Right atrium auricular region (tissue), 2 donors: ENCODE data around the genes ILF3, ANGPTL8, RAB3D and PLPPR2.

DNA sequence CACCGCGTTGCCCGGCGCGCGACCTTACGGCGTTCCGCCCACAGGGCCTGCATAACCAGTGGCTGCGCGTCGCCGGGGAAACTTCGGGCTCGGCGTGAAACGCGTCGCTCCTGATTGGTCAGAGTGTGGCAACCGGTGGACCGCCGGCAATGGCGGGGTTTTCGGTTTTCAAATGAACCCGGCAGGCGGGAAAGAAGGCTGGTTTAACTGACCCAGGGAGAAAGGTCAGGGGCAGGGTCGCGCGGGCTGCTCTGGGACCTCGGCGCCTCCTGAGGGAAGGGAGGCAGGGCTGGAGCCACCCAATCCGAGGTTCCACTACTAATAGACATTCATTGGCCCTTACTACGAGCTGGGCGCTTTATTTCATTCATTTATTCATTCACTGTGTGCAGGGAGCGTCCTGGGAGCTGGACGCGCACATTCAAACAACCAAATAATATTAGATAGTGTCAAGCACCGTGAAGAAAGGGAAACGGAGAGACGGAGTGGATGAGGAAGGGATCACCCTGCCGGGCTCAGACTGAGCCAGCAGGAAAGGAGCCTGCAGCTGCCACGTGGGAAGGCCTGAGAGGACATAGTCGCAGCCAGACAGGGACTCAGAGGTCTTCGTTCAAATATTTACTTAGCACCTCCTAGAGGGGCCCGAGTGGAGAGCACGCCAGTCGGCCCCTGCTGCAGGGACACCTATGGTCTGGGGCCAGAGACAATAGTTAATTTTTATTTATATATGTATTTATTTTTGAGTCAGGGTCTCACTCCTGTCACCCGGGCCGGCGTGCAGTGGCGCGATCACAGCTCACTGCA lies 519 bp upstream of the CDKN2D start:
- PRO-cap: no peak
- RAMPAGE, long total RNA, 2 experiments: no peak in any of the 2 experiments

- PRO-cap: no peak
- RAMPAGE, long total RNA, 2 experiments: no peak in any of the 2 experiments
These were observed 17.3 kb upstream of the AP1M2 start for GRCh38 chr19:10604029-10605255.

DNA sequence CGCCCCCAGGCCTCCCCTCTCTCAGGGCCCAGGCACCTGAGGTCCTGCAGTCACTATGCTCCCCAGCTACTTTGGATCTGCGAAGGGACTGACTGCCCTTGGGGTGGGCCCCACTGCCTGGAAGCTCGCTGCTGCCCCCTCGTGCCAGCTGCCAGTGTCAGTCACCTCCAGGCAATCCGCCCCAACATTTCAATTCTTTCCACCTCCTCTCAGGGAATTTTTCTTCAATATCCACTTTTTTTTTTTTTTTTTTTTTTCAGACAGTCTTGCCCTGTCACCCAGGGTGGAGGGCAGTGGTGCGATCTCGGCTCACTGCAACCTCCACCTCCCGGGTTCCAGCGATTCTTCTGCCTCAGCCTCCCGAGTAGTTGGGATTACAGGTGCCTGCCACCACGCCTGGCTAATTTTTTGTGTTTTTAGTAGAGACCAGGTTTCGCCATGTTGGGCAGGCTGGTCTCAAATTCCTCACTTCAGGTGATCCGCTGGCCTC lies 9.3 kb upstream of the ILF3 start:
- PRO-cap: no peak
- RAMPAGE, long total RNA, 2 experiments: no peak in any of the 2 experiments

- PRO-cap: unidirectional peak, plus-strand start at chr19:10654370
- RAMPAGE, long total RNA, 2 experiments: start-site peak on the plus strand in 1 of 2 experiments, at chr19:10654313-10654373 at its widest, 891 reads per replicate
These were observed at the start of gene ILF3 for GRCh38 chr19:10654210-10654517. Gene ILF3 (plus strand): TSS chr19:10654346.

DNA sequence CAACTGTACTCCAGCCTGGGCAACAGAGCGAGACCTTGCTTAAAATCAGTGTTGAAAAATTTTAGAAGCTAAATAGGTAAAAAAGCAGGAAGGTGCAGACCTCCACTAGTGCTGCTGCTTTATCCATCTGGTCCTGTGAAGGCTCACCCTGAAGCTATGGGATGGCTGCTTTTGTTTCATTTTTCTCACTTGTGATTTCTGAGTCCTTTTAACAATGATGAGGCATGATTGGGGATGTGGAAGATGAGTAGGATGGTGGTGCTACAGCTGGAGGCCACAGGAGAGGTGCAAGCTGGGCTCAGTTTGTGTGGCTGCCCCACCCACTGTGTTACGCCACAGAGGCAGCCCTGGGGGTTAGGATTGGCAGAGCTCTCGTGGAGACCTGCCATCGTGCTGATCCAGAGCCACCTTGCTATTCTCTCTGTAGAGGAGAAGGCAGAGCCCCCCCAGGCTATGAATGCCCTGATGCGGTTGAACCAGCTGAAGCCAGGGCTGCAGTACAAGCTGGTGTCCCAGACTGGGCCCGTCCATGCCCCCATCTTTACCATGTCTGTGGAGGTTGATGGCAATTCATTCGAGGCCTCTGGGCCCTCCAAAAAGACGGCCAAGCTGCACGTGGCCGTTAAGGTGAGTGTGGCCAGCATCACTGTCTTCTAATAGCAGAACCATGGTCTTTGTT lies 19.5 kb upstream of the QTRT1 start:
- PRO-cap: no peak
- RAMPAGE, long total RNA, 2 experiments: no peak in any of the 2 experiments

DNA sequence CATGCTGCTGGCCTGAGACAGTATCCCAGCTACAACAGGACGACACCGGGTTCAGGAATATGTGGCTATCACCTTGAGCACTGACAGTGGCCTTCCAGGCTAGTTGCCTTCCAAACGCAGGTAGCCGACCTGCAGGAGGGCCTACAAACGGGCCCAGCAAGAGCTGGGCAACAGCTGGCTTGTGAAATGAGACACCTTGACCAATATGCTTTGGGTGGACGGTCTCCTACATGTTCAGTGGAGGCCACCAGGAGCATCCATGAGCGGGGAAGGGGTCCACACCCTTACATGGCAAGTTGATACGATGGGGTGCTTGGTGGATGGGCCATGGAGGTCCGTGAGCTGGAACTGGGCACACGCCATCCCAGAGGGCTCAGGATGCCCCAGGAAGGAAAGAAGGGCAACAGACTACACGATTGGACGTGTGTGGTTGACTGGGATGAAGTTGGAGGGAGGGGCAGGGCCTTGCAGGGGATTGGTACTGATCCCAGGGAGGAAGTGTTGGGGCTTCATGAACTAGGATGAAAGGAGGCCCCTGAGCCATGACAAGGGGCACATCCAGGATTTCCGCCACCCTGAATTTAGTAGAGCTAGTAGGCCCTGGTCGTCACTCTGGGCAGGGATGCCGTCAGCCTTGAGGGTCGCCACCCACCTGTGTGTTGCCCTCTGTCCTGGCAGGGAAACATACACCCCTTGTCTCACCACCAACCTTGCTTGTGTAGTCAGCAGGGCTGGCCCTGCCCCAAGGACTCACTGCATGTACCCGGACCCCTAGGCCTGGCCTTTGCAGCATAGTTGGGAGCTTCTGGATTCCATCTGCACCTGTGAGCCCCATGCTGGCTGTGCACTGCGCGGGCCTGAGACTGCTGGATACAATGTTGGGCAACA lies 9.6 kb upstream of the QTRT1 start:
- PRO-cap: no peak
- RAMPAGE, long total RNA, 2 experiments: no peak in any of the 2 experiments

DNA sequence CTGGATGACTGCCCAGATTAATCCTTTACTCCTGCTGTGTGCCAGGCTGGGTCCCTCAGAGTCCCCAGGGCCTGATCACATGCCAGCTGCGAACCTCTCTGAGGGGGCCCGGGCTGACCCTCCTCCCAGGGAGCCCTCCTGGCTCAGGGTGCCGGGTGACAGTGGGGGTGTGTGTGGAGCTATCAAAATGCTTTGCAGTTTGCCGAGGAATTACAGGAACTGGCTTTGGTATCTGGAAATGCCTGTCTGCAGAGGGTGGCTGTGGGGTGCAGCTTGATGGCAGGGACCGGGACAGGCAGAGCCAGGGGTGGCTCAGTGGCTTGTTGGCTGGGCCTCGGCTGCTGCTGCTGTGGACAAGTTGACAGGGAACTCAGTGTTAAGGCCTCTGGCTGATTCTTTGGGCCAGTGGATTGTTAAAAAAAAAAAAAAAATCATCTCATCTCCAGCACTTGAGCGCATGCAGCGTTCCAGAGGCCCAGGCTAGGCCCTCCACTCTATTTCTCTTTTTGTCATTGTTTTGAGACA lies 49.0 kb downstream of the DNM2 start:
- PRO-cap: unidirectional peak, minus-strand start at position 351 of the sequence
- RAMPAGE, long total RNA, 2 experiments: no peak in any of the 2 experiments

- PRO-cap: no peak
- RAMPAGE, long total RNA, 2 experiments: no peak in any of the 2 experiments
These were observed 58.7 kb downstream of the TMED1 start for GRCh38 chr19:10777370-10777741.

- PRO-cap: no peak
- RAMPAGE, long total RNA, 2 experiments: start-site peak on the plus strand in 1 of 2 experiments, at chr19:10786569-10786584 at its widest, 57 reads per replicate
These were observed 49.6 kb downstream of the TMED1 start for GRCh38 chr19:10786383-10786811.

DNA sequence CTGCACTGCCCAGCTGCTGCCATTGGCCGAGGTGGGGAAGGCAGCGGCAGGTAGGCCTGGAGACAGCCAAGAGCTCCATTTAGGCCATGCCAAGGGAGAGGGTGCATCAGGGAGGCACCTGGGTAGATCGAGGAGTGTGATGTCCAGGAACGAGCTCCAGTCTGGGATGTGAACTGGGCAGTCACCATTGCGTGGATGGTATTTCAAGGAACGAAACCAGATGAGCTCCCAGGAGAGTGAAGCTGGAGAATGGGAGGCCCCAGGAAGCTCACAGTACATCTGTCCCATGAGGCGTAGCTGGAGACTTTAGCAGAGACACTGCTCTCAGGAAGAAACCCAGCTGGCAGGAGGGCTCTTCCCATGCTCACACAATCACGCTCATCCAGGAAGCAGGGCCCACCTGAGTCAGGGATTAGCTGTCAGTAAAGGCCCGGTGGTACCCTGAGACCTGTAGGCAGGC lies 15.4 kb downstream of the TMED1 start:
- PRO-cap: no peak
- RAMPAGE, long total RNA, 2 experiments: no peak in any of the 2 experiments

- PRO-cap: no peak
- RAMPAGE, long total RNA, 2 experiments: no peak in any of the 2 experiments
These were observed 4.2 kb upstream of the SPC24 start for GRCh38 chr19:11159633-11160411.

DNA sequence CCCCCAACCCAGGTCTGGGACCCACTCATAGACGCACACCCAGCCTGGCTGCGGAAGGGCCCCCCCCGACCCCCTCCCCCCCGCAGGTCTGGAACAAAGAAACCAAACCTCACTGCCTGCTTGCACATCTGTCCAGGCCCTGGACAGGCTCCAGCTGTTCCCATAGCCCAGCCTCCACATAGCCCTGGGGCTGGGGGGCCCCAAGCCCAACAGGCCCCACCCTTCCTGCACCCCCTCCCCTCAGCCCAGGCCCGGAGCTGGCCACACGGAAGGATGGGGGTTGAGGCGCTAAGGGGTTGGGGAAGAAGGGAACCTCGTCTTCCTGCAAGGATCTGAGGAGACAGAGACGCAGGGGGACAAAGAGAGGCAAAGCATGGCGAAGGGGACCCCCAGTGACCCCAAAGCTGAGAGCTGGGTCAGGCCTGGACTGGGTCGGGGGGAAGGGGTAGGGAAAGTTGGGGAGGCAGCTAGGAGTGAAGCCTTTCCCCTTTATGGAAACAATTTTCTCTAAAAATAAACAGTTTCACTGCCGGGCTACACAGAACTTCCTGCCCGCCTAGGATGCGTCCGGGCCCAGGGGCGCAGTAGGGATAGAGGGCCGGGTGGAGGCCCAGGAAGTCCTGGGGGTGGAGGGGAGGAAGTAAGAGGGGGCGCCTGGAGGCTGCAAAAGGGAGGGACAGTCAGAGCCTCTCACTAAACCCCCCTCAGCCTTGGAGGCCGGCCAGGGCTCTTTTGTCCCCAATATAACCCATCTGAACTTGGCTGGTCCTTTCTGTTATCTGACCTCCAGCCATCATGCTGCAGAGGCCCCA lies 2.5 kb downstream of the KANK2 start:
- PRO-cap: no peak
- RAMPAGE, long total RNA, 2 experiments: no peak in any of the 2 experiments

DNA sequence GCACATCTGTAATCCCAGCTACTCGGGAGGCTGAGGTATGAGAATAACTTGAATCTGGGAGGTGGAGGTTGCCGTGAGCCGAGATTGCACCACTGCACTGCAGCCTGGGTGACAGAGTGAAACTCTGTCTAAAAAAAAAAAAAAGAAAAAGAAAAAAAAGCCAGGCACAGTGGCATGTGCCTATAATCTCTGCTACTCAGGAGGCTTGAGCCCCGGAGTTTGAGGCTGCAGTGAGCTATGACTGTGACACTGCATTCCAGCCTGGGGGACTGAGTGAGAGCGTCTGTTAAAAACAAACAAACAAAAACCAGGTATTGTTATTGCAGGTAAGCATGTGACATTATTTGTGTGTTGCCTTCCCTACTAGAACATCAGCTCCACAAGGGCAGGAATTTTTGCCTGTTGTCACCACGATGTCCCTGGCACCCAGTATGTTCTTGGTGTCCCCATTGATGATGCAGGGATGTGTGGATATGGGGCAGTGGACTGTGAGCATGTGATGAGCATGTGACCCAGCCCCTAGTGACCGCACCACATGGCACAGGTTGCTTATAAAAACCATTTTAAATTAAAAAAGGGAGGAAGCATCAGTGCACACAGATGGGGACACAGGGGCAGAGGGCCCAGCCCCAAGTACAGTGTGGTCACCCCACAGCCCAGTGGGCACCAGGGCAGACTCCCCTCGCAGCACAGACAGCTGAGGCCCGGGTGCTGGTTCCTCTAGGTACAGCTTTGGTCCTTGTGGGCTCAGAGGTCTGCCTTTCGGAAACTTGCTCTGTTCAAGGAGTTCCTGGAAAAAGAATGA lies 1.6 kb upstream of the KANK2 start:
- PRO-cap: no peak
- RAMPAGE, long total RNA, 2 experiments: no peak in any of the 2 experiments

GRCh38 chr19:11216773-11217261 lies 19.5 kb upstream of the KANK2 start:
- PRO-cap: no peak
- RAMPAGE, long total RNA, 2 experiments: no peak in any of the 2 experiments

GRCh38 chr19:11239312-11240065 lies at the start of gene ANGPTL8:
Gene ANGPTL8 (plus strand): TSS chr19:11239619.
- PRO-cap: no peak
- RAMPAGE, long total RNA, 2 experiments: no peak in any of the 2 experiments

- PRO-cap: no peak
- RAMPAGE, long total RNA, 2 experiments: no peak in any of the 2 experiments
These were observed 6.2 kb downstream of the DOCK6 start for GRCh38 chr19:11256097-11256560.

- PRO-cap: no peak
- RAMPAGE, long total RNA, 2 experiments: no peak in any of the 2 experiments
These were observed 6.8 kb upstream of the DOCK6 start for GRCh38 chr19:11268861-11269847.

- PRO-cap: bidirectional peak, plus-strand start at chr19:11339731, minus-strand start at chr19:11339647
- RAMPAGE, long total RNA, 2 experiments: start-site peak on the minus strand in 1 of 2 experiments, at chr19:11339601-11339641 at its widest, 79 reads per replicate
These were observed at the start of gene RAB3D for GRCh38 chr19:11339399-11340037. Gene RAB3D (minus strand): TSS chr19:11339657.

- PRO-cap: no peak
- RAMPAGE, long total RNA, 2 experiments: no peak in any of the 2 experiments
These were observed 897 bp downstream of the TMEM205 start for GRCh38 chr19:11345162-11345579.

- PRO-cap: unidirectional peak, plus-strand start at chr19:11355432
- RAMPAGE, long total RNA, 2 experiments: no peak in any of the 2 experiments
These were observed at the start of gene PLPPR2 for GRCh38 chr19:11355040-11355994. Gene PLPPR2 (plus strand): TSS chr19:11355432.